ENCODE measurements around the gene CPA2.

GRCh38 chr7:130266430-130267030 is at the start of gene CPA2:
CPA2 (plus strand) TSS chr7:130266863.
- RRBS, result no CpG with 5 or more reads among the region's 2 CpGs

- RRBS, result 8% methylated on average over 10 of the region's 26 CpGs
Measured at GRCh38 chr7:130273040-130273898, 6.6 kb downstream of the CPA2 start.

- RRBS, result no CpG with 5 or more reads among the region's 16 CpGs
Measured at GRCh38 chr7:130314155-130314947, 21.4 kb downstream of the CPA4 start.

DNA sequence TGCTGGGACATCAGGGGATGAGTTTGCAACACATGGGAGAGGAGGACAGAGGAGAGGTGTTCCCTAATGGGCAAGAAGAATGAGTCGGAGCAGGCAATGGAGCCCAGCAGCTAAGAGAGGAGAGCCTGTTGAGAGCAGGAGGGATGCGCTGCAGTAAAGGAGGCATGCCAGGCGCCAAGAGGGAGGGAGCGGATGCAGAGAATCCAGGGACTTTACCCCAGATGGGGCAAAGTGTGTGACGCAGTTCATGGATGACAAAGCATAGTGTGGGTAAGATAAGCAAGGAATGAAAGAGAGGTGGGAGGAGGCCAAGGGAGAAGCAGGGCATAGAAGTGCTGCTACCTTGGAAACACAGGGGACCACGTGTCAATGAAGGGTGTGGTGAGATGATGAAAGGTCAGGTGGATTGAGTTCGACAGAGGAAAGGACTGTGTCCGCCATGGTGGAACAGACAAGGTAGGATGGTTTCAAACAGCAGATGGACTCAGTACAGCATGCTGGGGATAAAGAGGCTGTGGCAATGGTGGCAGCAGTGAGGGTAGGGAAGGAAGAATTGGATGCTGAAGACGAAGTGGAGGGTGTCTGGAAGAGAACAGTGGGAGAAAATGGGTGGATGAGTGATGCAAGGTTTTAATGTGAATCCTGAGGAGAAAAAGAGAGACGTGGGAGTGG is 32.7 kb downstream of the MEST start:
- RRBS, result no CpG with 5 or more reads among the region's 10 CpGs

GRCh38 chr7:130866618-130867035 is 132.6 kb upstream of the KLF14 start:
- RRBS, result no CpG with 5 or more reads among the region's 3 CpGs

DNA sequence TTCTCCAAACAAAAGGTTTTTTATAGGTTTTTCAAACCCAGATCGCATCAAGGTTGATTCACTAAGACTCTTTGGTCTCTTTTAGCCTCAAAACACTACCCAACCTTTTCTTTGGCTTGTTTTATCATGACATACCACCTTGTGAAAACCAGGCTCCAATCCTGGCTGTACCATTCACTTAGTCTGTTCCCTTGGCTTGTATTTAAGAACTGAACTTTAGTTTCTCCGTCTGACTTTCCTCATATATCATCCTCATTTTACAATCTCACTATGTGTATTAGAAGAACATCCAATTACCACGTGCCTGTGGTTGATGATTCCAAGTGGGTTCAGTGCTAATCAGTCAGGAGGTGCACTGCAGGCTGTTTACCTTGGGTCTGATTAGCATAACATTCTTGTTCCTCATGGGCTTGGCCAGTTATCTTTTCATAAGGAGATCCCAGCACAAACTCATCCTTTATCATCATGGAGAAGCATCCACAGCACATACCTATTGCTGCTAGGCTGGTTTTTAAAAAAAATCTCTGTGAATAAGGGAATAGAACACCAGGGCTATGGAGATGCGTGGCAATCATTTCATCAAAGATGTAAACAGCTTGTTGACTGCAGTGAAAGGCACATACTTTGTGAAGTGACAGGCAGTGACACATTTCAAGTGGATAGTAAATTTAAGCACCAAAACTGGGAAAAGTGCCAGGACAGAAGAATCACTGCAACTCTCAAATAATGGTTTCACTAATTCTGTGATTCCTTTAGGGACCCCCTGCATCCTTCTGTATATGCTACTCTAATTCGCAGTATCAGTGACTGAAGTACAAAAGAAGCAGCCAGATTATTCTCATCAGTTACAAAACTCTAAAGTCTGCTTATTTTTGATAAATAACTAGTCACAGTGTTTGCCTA is 145.0 kb upstream of the KLF14 start:
- RRBS, result no CpG with 5 or more reads among the region's 5 CpGs

DNA sequence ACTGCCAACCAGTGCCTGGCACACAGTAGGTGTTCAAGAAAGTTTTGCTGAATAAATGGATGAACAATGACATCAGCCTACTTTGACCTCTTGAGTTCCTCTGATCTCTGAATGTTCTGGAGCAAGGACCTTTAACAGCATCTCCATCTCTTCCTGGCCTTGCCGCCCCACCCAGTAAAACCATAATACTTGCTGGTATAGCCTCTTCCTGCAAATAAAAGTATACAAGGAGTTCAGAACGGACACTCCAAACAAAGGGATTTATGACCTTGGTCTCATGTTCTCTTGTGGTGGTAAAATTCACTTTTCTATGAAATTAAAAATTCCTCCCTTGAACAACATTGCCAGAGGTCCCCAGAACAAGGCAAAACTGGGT is 166.8 kb upstream of the KLF14 start:
- RRBS, result no CpG with 5 or more reads among the region's 2 CpGs

DNA sequence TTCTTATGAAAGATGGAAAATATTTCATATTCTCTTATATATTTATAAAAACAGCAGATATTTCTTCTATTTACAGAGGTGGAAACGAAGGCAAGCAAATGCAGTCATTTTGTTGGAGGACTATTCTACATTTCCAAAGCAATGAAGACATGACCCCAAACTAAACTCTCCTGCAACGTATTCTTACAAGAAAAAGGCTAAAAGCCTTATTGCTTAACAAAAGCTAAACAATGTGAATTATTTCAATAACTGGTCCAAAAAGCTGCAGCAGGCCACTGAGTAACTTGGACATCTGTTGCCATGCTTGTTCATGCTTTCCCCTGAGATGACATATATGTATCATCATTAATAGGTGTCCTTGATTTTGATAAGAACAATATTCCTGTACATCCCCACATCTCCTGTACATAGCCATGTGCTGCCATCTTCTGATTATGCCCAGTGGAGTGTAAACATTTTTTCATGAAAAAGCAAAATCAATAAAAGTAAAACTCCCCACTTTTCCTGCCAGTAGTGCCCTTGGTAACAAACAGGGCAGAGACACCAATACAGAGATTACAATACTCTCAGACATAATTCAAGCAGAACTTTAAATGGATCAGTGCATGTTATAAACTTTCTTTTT is 205.3 kb upstream of the KLF14 start:
- RRBS, result no CpG with 5 or more reads among the region's 2 CpGs

DNA sequence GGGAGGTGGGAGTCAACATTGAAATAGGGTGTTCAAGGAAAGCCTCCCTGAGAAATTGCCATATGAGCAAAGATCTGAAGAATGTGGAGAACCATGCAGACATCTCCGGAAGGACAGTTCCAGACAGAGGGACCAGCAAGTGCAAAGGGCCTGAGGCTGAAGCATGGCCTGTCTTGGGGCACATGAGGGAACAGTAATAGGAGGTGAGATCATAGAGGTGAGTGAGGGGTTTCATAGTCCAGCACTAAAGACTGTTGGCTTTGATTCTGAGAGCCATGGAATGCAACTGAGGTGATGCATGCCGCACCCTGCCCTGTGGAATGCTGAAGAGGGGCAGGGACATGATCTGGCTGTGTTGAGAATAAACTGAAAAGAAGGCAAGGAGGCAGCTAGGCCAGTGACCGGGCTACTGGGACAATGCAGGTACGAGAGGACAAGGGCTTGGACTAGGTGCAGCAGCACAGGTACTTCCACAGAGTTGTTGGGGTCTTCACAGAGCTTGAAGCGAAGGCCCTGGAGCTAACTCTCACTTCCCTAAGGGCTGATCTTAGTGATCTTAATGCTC is 253.1 kb upstream of the KLF14 start:
- RRBS, result no CpG with 5 or more reads among the region's 5 CpGs

GRCh38 chr7:131028674-131029408 is 294.8 kb upstream of the KLF14 start:
- RRBS, result no CpG with 5 or more reads among the region's 4 CpGs

DNA sequence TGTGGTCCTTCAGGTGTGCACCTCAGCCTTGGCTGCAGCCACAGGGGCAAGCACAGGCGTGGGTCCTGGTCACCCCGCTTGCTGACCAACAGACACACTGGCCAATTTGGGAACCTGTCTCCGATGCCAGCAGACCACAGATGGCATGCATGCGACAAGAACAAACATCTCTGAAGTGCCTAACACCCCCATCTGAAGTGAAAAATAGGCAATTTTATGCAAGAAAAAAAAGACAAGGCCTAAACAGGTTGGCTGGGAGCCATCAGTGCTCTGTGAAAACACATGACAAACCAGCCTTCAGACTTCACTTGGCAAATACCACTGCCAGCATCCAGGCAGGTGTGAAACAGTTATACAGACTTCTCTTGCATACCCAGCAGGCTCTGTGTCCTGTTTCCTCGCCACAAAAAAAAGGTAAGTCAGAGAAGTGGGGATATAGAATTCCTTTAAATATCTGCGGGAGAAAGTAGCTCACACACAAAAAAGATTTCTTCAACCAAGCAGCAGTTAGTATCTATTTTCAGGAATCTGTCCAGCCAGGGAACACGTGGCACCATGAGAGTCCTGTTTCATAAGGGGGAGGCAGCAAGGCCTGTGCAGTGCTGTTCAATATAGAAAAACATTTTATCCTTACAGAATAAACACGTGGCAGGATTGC is 293.4 kb upstream of the MKLN1 start:
- RRBS, result no CpG with 5 or more reads among the region's 8 CpGs

DNA sequence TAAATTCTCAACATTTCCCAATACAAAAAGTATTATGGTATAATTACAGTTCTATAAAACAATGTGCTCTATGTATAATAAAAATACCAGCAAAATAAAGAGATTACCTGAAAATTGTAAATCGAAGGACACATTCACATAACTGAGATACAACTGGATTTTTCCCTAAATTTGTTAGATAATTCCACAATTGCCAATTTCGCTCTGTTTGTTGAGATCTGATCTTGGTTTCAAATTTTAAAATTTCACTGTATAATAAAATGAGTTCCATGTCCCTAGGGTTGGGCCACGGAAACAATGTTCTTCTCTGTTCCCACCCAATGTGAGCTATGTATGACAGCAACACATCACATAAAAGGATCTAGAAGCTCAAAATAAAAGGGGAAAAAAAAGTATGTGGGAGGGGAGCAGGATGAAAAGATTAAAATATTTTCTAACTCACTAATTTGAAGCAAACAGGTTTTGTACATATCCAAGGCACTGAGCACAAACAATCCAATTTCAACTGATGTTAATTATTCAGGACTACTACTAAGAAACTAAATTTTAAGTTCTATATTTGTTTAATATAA is 287.9 kb upstream of the MKLN1 start:
- RRBS, result no CpG with 5 or more reads among the region's 3 CpGs

- RRBS, result no CpG with 5 or more reads among the region's 10 CpGs
Measured at GRCh38 chr7:131056588-131057644, 270.8 kb upstream of the MKLN1 start.

DNA sequence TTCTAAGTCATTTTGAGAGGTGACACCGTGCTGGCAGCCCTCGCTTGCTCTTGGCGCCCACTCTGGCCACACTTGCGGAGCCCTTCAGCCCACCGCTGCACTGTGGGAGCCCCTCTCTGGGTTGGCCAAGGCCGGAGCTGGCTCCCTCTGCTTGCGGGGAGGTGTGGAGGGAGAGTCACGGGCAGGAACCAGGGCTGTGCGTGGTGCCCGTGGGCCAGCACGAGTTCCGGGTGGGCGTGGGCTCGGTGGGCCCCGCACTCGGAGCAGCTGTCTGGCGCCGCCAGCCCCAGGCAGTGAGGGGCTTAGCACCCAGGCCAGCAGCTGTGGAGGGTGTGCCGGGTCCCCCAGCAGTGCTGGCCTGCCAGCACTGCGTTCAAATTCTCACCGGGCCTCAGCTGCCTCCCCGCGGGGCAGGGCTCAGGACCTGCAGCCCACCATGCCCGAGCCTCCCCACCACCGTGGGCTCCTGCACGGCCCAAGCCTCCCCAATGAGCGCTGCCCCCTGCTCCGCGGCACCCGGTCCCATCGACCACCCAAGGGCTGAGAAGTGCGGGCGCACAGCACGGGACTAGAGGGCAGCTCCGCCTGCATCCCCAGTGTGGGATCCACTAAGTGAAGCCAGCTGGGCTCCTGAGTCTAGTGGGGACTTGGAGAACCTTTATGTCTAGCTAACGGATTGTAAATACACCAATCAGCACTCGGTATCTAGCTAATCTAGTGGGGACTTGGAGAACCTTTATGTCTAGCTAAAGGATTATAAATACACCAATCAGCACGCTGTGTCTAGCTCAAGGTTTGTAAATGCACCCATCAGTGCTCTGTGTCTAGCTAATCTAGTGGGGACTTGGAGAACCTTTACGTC is 268.9 kb upstream of the MKLN1 start:
- RRBS, result 50% methylated on average over 2 of the region's 39 CpGs

DNA sequence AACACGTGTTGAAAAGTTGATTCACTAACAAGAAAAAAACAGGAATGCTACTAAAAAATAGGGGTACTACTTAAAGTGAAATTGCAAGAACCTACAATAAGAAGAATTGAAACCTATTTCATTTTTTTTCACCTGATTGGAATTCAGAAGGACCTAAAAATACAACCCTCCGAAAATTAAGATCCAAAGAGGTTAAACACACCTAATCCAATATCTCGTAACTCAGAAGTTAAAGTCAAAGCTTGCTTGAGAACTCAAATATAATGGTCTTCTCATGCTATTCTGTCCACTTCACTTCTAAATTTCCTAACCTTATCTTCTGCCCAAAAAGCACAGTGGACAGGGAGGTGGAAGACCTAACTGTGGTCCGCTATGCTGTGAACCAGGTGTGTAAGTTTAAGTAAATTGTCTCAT is 235.2 kb upstream of the MKLN1 start:
- RRBS, result no CpG with 5 or more reads among the region's 4 CpGs

GRCh38 chr7:131208790-131209302 is 118.8 kb upstream of the MKLN1 start:
- RRBS, result no CpG with 5 or more reads among the region's 3 CpGs

- RRBS, result no CpG with 5 or more reads among the region's 2 CpGs
Measured at GRCh38 chr7:131342547-131343186, 15.0 kb downstream of the MKLN1 start.

- RRBS, result no CpG with 5 or more reads among the region's 5 CpGs
Measured at GRCh38 chr7:131467657-131468089, 88.8 kb downstream of the PODXL start.

- RRBS, result no CpG with 5 or more reads among the region's 7 CpGs
Measured at GRCh38 chr7:131500392-131501585, 55.6 kb downstream of the PODXL start.

DNA sequence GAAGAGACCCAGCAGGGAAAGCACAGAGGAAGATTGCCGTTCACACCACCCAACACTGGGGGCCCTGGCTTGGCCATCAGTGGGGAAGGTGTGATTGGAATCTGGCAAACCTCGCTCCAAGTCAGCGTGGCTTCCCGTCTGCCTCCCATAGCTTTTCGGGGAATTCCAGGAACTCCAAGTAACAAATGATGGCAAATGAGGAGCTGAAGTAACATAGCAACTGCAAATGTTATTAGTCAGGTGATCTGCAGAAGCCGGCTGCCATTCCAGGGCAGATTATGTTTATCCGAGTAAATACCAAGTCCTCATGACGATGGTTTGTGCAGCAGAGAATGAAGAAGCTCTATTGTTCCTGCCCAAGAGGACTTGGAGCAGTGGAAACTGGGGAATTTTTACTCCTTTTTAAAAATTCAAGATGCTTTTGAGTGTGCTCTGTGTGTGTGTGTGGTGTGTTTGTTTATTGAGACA is 270.5 kb upstream of the PODXL start:
- RRBS, result no CpG with 5 or more reads among the region's 8 CpGs

Measured in iris pigment epithelial cell (primary cell).